Neural progenitor cell (in vitro differentiated cells): ENCODE data around the gene IFITM10.

GRCh38 chr11:724366-724946, 18.4 kb downstream of the EPS8L2 start:
- RAMPAGE, long total RNA: no peak

GRCh38 chr11:765337-766315, 11.7 kb downstream of the GATD1 start:
- RAMPAGE, long total RNA: no peak

DNA sequence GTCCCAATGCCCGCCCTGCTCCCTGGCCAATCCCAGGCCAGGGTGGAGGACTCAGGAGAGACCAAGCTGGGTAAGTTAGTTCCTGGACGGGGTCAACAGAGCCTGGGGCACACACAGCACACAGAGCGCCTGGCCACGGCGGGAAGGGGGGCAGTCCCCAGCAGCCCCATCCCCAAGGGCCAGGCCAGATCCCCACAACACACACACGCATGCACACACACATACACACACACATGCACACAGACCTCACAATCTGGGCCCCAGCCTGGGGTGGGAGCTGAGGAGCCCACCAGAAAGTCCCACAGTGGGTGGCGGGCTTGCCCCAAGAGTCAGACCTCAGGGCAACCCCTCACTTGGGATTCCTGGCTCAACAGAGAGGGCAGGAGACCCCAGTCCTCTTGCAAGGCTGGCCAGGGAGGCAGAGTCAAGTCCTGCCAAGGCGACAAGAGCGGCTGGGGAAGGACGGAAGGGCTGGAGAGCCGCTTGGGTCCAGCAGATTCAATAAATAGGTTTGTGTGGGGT, 1.2 kb upstream of the CEND1 start:
- RAMPAGE, long total RNA: no peak

DNA sequence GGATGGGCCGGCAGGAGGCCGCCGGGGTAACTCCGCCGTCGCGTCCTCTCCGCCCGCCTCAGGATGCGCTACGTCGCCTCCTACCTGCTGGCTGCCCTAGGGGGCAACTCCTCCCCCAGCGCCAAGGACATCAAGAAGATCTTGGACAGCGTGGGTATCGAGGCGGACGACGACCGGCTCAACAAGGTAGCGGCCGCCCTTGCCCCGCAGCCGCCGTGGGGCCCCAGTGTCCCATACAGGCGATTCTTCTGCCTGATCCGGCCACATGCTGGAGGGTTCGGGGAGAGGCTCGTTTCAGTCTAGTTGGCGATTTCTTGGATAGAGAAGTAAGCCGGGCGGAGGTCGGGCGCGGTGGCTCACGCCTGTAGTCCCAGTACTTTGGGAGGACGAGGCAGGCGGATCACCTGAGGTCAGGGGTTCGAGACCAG, 419 bp downstream of the RPLP2 start:
- RAMPAGE, long total RNA: no peak

DNA sequence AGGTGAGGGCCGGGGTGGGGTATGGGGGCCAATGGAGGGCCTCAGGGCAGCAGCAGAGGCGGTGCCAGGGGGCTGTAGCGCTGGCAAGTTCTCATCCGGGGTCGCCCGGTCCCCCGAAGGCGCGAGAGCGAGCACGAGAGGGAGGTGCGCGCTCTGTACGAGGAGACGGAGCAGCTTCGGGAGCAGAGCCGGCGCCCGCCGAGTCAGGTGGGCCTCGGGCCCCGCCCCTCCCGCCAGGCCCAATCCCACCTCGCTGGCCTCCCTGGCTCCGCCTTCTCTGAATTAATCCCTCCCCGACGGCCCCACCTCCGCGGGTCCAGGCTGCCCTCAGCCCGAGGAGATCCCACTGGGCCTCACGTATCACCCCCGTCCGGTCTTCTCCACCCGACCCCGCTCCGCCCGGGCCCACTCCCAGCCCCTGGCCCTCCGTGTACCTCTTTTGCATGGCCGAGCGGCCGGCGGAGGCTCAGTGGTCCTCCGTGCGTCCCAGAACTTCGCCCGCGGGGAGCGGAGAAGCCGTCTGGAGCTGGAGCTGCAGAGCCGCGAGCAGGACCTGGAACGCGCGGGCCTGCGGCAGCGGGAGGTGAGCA, 2.5 kb downstream of the CRACR2B start:
- RAMPAGE, long total RNA: no peak

- RAMPAGE, long total RNA: no peak
These were observed 393 bp downstream of the CHID1 start for GRCh38 chr11:910309-910525.

- RAMPAGE, long total RNA: no peak
These were observed 27.6 kb downstream of the MUC6 start for GRCh38 chr11:1008981-1009311.

- RAMPAGE, long total RNA: no peak
These were observed 45.0 kb upstream of the MUC6 start for GRCh38 chr11:1081566-1081904.

GRCh38 chr11:1309897-1310806, 720 bp upstream of the TOLLIP start:
- RAMPAGE, long total RNA: no peak

- RAMPAGE, long total RNA: no peak
These were observed 27.9 kb upstream of the TOLLIP start for GRCh38 chr11:1337218-1337870.

GRCh38 chr11:1543922-1544219, 28.2 kb downstream of the DUSP8 start:
- RAMPAGE, long total RNA: no peak

DNA sequence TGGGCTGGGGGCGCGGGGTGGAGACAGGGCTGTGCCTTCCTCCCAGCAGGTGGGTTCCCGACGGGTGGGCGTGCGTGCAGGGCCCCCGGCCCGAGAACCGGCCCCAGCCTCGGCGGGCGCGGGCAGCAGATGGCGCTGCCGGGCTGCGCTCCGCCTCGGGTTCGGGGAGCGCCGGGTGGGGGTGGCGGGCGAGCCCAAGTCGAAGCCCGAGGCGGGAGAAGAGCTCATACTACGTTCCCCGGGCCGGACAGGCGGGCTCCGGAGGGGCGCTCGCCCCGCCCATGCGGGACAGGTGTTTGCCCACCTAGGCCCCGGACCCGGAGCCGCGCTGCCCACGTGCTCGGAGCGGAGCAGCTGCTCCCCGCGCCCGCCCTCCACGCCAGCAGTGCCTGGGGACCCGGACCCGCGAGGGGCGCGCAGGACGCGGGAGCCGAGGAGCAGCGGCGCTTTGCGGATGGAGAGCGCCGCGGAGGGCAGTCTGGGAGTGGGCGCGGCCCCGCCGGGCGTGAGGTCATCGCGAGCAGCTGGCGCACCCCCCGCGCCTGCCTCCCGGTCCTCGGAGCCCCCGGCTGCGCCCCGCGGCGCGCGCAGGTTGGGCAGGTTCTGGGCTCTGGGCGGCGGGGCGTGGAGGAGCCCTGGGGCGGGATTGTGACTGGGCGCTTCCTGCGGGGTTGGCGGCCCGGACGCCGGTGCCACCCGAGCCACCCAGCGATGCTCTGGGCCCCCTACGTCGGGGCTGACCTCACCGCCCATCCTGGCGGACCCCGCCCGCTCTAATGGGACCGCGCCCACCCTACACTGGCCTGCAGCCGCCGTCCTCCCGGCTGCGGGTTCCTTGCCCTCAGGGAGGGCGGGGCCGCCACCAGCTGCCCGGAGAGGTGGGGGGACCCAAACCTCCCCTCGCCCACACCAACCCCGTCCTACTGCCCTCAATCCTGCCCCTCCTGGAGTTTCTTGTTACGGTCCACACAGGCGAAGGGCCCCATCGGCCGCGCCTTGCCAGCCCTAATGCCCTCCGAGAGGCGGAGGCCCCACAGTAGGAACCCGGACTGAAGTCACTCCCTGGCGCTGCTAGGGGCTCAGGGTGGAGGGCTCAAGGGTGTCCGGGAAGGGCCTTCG, 25.1 kb downstream of the DUSP8 start:
- RAMPAGE, long total RNA: no peak

- RAMPAGE, long total RNA: no peak
These were observed 2.2 kb upstream of the DUSP8 start for GRCh38 chr11:1573937-1574922.

DNA sequence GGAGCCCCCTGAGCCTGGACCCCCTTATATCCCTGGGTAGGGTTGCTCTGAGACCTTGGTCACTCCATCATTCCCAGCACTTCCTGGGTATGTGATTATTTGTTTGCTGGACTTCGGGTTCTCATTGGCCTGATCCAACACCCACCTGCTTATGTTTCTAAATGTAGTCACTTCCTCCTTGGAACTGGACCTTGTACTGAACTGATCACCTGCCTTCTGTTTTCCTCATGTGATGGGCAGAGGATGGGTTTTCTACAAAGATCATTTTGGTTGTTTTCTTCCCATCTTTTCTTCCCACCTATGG, 168 bp upstream of the KRTAP5-4 start:
- RAMPAGE, long total RNA: no peak

DNA sequence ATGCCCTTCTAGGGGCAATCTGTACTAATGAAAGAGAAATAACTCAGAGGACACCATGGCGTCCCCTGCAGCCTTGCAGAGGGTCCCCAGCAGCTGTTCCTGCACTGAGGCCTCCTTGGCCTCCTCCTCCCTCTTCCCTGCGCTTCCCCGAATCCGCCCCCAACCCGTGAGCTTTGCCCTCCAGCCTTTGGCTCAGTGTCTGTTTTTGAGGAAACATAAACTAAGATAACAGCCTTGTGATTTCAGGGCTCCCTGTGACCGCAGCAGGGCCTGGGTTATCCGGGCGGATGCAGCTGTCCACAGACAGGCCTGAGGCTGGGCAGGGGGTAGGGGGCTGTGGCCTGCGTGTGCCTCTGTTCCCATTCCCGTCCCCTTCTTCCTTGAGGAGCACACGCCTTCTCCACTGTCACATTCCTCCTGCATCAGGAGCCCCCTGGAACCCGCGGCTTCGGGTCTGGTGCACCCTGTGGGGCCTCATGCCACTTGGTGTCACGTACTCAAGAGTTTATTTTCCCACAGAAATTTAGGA, 25.1 kb downstream of the KRTAP5-5 start:
- RAMPAGE, long total RNA: no peak

DNA sequence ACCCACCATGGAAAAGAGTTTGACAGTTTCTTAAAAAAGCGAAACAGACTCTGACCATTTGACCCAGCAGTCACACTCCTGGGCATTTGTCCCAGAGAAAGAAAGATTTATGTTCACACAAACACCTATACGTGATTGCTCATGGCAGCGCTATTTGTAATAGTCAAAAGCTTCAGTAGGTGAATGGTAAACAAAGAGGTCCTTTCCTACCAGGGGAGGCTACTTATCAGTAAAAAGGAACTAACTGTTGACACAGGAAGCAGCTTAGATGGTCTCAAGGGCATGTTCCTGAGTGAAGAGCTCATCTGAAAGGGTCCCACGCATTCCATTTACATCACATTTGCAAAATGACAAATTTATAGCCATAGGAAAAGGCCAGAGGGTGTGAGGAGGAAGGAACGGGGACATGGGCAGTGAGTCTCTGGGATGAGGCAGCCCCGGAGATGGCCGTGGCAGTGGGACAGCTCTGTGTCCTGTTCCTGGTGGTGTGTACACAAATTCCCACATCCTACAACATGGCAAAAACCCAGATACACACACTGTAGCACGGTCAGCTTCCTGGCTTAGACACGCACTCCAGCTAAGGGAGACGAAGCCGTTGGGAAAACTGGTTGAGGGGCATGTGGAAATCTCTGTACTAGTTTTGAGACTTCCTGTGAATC, 14.6 kb upstream of the KRTAP5-6 start:
- RAMPAGE, long total RNA: no peak

- RAMPAGE, long total RNA: no peak
These were observed 3.2 kb downstream of the IFITM10 start for GRCh38 chr11:1747079-1747684.

- RAMPAGE, long total RNA: no peak
These were observed at the start of gene IFITM10 for GRCh38 chr11:1750388-1751245. Gene IFITM10, minus strand, starts transcription at chr11:1750595.

DNA sequence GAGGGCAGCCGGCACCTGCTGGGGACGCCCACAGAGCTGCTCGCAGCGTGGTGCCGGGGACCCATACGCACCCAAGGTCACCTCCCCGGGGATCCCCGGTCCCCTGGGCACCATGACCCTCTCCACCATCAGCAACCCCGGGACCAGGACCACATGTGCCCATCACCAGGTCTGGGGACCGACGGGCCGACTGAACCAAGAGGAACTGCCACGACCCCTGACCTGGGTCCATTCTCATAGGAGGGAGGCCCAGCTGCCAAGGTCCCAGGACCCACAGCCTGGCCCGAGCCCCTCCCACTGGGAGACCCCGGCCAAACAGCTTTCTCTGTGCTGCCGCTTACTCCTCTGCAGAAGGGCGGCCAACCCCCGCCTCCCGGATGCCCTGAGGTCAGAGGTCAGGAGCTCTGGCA, 6.4 kb upstream of the IFITM10 start:
- RAMPAGE, long total RNA: no peak

DNA sequence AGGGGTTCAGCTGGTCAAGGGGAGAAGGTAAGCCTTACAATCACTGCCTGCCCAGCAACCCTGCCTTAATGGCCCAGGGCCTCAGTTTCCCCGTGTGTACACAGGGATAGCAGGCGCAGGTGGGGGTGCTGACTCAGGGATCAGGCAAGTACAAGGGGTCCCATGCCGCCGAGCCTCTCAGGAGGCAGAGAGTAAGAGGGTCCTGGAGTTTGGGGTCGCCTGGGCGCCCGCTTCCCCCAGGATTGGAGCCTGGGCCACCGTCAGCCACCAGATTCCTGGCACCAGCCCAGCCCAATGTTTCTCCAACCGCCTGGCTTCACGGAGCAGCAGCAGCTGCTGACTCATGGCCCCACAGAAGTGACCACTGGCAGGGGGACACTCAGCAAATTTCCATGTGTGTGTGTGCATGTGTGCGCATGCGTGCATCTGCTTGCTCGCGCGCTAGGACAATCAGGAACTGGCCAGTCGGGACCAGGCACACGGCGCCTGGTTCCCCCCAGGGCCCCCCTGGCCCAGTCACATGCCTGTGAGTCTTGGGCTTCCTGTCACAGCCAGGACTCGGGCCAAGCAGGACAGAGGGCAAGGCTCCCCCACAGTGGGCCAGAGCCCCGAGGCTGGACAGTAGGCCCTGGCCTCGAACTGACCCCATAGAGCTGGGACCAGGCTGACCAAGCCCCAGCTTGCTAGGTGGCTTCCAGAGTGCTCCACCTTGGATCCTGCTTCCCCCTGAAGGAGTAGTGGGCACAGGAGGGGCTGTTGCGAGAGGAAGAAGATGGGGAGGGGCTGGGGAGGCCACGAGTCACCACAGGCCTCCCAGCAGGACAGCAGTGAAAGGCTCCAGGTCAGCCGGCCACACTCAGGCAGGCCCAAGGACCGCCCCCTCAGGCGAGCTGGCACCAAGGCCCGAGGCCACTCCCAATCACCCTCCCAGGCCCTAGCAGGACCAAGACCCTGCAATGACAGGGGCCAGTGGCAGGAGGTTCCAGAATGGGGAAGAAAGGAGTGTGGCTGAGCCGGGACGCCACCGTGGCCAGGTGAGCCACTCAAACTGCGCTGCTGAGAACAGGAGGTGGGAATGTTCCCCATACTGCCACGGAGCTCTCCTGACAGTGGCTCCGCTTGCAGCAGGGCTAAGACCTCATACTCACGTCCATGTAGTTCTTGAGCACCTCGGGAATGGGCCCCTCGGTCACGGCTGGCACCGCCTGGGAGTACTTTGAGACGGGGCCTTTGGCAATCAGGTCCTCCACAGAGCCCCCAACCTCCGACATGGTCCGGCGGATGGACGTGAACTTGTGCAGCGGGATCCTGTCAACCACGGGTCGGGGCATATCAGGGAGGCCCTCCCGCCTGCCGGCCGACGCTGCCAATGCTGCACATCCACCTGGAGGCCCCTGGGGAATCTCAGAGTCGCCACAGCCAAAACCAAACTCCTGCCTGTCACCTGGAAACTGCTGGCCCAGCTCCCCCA, 3.0 kb downstream of the CTSD start:
- RAMPAGE, long total RNA: no peak